ENCODE data around the genes UGT1A6 and UGT1A5.

DNA sequence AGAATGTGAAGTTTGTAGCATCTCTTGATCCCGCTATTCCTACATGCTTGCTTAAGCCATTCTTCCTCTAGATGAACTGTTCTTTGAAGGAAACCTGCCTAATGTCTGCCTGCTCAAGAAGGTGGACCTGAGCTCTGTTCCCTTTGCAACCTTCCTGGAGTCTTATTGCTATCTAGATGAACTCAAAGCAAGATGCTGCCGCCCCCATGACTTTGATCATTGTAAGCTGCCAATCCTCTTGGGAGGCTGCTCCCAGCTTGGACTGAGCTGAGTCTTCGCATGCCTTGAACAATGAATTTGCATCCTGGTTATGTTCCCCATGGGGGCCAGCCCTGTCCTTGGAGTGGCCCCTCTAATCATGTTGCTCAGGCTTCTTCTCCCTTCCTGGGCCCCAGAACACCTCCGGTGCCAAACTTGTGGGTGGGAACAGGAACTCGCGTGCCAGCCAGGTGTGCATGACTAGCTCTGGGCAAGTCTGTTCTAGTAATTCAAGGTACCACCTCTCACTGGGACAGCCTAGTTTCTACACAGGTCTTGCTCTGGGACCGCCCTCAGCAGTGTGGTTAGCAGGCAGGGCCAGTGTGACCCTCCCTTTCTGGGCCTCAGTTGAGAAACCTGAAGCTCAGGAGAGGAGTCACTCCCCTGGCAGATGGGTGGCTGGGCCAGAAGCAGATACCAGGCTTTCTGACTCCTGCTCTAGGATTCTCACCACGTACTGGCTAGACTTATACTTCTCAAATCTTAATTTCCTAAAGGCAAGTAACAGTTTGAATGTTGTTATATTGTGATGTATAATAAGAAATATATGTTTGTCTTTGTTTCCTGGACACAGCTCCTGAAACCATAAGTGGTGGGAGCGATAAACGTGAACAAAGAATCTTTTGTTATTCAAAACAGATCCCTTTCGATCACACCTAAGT, 1.4 kb upstream of the UGT1A6 start:
- PRO-cap: no peak
- CAGE, long polyA plus RNA: no peak

DNA sequence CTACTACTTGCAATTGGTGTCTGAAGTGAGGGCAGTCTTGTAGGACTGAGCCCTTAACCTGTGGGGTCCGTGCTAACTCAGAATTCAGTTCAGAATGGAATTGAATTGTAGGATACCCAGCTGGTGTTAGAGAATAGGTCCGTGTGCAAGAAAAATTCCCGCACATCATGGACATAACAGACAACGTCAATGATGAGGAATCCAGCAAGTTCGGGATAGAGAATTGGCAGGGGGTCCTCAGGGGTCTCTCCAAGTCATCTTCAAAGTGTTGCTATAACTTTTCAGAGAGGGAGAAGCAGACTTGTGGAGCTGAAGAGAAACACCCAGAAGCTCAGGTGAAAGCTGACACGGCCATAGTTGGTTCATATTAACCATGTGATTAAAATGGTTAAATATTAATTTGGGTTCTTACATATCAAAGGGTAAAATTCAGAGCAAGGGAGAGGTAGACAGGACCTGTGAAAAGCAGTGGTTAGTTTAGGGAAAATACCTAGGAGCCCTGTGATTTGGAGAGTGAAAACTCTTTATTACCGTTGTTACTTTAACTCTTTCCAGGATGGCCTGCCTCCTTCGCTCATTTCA, at the start of gene UGT1A6:
Gene UGT1A6, plus strand, starts transcription at position 442 of the 582 bp plus-strand sequence.
- PRO-cap: no peak
- CAGE, long polyA plus RNA: no peak

DNA sequence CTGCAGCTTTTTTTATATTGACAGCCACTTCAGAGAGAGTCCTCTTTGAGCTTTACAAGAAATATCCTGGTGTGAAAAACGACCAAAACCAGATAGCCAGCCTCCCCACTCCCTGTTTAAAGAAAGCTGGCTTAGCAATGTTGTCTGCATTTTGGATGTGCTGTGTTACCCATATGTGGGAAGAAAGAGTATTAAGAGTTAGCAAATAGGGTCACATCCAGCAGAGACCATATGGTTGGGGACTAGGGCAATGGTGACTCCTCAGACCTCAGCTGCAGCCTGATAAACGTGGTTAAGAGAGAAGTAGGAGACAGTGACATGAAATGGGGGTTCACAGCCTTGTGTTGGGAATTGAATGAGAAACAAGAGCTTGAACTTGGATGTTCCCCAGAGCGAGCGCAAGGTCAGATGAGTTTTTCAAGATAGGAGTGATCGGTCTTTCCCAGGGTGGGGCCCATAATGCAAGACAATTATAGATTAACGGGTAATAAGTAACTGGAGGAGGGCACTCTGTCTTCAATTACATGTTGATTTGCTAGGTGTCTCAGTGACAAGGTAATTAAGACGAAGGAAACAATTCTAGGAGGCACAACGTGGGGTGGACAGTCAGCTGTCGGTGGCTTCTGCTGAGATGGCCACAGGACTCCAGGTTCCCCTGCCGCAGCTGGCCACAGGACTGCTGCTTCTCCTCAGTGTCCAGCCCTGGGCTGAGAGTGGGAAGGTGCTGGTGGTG, at the start of gene UGT1A5:
Gene UGT1A5, plus strand, starts transcription at position 547 of the 733 bp plus-strand sequence.
- PRO-cap: no peak
- CAGE, long polyA plus RNA: no peak

- PRO-cap: no peak
- CAGE, long polyA plus RNA: no peak
These were observed 1.3 kb downstream of the UGT1A4 start for GRCh38 chr2:233719800-233720336.

GRCh38 chr2:233775454-233775951, 2.6 kb upstream of the MROH2A start:
- PRO-cap: no peak
- CAGE, long polyA plus RNA: no peak

GRCh38 chr2:234032324-234032883, 18.1 kb upstream of the SPP2 start:
- PRO-cap: no peak
- CAGE, long polyA plus RNA: no peak

GRCh38 chr2:234203445-234203737, 152.9 kb downstream of the SPP2 start:
- PRO-cap: no peak
- CAGE, long polyA plus RNA: no peak

- PRO-cap: no peak
- CAGE, long polyA plus RNA: no peak
These were observed 173.7 kb downstream of the ARL4C start for GRCh38 chr2:234323112-234323608.

GRCh38 chr2:234334116-234334706, 162.7 kb downstream of the ARL4C start:
- PRO-cap: no peak
- CAGE, long polyA plus RNA: no peak

- PRO-cap: no peak
- CAGE, long polyA plus RNA: no peak
These were observed 52.7 kb downstream of the ARL4C start for GRCh38 chr2:234444162-234444579.

DNA sequence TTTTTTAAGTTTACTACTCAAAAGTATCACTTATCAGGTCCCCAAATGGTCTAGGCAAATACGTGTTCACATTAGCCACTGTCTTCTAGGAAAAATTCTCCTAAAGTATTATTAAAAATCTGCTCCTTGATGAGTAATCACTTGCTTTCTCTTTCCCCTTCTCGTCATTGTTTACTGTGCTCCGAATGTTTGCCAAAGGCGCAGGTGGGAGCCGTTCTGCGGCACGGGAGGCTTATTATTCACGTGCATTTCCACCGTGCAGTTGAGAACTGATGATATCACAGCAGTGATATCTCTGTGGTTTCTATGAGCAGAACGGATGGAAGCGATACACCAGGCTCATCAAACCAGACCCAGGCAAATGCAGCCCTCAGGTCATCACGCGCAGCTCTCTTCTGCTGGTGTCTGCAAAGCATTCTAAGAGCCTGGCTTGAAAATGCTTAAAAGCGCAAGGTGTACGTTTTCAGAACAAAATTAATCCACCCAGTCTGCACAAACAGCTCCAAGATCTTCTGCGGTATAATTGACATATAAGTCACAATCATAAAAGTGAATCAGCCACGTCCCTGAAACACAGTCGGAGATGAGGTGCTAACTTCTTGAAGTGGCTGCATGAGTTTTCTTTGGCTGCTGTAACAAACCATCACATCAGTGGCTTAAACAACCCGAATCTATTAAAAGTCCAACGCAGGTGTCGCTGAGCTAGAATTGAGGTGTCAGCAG, 32.8 kb downstream of the ARL4C start:
- PRO-cap: no peak
- CAGE, long polyA plus RNA: no peak

GRCh38 chr2:234468468-234469153, 28.3 kb downstream of the ARL4C start:
- PRO-cap: no peak
- CAGE, long polyA plus RNA: no peak

DNA sequence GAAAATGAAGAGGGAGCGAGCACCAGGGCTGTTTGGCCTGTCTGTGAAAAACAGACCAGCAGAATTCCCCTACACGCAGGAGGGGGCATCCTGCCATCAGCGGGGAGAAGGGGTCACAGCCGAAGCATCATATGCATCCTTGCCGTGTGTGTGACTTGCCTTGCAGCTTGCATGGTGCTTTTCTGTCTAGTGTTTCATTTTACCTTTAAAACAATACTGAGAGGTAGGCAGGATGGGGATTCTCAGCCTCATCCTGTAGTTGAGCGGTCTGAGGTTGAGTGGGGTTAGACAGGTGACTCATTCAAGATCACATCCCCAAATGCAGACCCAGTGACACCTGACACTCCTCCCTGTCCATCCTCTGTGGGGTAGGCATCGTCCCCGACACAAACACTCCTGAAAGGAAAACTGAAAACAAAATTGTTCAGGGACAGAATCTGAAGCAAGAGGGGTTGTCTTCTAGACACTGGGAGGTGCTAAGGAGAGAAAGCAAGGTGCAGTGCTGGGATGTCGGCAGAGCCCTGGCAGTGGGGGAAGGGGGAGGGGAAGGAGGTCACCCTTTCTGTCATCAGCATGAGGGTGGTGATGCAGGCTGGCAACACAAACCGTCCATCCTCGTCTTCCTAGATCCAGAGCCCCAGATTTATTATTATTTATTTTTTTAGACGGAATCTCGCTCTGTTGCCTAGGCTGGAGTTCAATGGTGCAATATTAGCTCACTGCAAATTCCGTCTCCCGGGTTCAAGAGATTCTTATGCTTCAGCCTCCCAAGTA, 7.8 kb downstream of the ARL4C start:
- PRO-cap: unidirectional peak, minus-strand start at position 152 of the sequence
- CAGE, long polyA plus RNA: no peak

DNA sequence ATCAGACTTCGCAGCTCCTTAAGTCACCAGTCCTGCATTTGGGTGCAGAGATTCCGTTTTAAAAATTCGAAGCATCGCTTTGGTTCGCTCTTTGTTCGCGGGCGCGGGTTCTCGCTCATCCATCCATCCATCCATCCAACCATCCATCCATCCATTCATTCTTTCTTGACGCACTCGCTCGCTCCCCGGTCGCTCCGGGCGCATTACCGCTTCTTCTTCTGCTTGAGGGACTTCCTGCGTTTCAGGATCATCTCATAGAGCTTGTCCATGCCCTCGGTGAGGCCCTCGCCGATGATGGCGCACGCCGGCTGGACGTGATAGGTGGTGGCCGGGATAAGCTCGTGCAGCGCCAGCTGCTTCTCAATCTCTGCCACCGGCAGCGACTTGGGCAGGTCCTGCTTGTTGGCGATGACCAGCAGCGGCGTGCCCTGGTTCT, 1.1 kb downstream of the ARL4C start:
- PRO-cap: no peak
- CAGE, long polyA plus RNA: no peak

DNA sequence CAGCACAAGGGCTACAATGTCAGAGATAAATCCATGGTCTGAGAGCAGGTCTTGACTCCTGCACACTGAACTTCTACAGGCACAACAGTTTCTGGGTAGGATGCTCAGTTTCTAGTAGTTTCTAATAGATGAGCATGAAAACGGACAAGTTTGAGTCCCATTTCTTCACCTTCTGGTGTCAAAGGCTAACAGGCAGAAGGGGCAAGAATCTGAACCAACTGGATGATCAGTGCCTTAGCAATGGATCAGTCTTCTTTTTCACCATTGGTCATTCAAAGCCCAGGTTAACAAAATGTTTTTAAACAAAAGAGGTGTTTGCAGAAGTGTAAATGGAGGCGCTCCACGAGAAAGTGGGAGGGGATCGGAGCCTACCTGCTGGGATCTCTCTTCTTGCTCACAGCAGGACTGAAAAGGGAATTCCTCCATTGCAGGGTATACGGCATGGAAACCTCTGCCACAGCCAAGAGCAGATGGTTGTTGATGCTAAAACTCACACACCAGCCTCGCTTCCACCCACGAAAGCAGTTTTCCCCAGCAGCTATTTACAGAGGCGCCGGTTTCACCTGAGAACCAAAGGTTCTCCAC, 135.1 kb upstream of the ARL4C start:
- PRO-cap: no peak
- CAGE, long polyA plus RNA: no peak

DNA sequence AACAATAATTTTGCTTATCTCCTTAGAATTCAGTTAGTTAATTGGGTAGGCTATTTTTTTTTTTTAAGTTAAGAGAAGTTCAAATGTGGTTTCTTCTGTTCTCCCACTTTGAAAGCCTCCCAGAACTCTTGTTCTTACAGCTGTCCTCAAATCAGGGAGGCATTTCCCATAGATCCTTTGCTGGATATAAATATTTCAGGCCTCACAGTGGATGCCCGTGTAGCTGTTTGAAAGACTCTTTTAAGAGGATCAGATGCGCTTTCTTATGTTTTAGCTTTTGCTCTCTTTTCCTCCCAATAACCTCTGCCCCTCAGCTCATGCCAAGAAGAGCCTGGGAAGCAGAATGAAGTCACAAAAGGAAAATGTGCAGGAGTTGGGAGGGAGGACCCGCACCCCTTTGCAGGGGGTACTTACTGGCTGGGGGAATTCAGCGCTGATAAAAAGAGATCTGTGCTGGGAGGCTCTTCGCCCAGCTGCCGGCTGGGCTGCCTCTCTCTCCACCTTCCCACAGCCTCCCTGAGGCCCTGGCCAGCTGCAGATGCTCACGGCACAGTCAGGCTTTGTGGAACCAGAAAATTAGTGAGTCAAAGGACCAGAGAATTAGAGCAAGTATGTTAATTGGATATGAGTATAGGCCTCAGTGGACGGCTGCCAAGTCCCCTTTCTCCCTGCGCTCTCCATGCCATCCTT, 181.9 kb upstream of the SH3BP4 start:
- PRO-cap: no peak
- CAGE, long polyA plus RNA: no peak

GRCh38 chr2:234888326-234888994, 63.4 kb upstream of the SH3BP4 start:
- PRO-cap: no peak
- CAGE, long polyA plus RNA: no peak

- PRO-cap: no peak
- CAGE, long polyA plus RNA: no peak
These were observed 27.5 kb downstream of the SH3BP4 start for GRCh38 chr2:234979236-234979891.

DNA sequence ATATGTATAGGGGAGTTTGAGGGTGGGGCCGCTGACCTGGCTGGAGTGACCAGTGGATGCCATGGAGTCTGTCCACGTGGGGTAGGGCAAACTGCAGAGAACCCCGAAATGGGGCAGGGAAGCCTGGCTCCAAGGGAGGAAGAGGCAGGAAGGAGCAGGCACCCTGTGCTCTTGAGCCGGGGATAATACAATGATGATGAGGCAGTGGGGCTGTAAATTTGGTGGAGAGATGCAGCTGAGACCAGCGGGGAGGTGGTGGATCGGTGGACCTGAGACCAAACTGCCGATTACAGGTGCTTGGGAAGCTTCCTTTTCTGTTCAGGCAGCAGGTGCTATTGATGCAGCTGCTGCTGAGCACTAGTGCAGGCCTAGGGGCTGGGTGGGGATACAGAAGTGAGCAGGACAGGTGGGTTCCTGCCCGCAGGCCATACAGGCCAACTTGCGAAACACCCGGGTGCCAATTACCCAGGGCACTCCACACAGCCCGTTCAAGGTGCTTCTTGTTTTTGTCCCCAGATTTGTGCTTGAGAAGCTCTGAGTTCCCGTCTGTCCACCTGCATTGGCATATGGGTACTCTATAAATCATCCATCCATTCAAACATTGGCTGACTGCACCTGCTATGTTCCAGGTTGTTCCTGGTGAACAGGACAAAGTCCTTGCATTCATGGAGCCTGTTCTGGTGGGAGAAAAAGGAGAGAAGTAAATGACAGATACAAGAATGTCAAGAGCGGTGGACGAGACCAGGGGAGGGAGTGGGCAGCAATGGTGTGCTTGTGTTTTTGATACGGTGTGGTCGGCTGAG, 31.1 kb downstream of the SH3BP4 start:
- PRO-cap: no peak
- CAGE, long polyA plus RNA: no peak

- PRO-cap: no peak
- CAGE, long polyA plus RNA: no peak
These were observed 40.1 kb downstream of the SH3BP4 start for GRCh38 chr2:234991979-234992317.